ENCODE results near the gene KIAA2026.

DNA sequence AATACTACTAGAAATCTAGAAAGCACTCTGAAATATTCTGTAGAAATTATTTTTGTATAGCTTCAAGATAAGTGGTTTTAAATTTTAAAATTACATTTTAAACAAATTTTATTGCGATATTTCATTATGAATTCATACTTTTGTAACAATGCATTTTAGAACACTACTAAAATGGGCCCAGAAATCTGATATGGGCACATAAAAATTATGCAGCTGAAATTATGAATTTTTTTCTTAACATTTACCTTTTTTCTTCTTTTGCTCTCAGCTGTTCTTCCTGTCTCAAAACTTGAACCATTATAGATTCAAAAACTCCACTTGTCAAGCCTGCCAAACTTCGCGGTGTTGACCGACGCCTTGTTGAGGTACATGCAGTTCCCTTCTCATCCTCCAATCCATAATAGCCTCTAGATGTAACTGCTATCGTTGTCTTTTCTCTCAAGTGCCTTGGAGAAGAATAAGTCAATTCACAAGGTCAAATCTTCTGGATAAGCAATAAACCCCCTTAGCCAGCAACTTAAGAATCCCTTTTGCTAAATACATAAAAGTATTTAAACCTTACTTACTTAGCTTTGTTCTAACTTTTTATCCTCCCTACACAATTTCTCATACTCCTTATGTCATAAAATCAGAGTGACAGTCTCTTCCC, 20.1 kb downstream of the KIAA2026 start:
- RRBS: no CpG with 5 or more reads among the region's 6 CpGs
CAGE:
- cytosol, long polyA plus RNA: no peak
- long polyA plus RNA: no peak
- nucleus, long polyA plus RNA: no peak

GRCh38 chr9:6008180-6008841, at the start of gene KIAA2026:
KIAA2026 (minus strand) TSS chr9:6008482.
- RRBS: 1% methylated on average over 11 of the region's 37 CpGs
CAGE:
- cytosol, long polyA plus RNA: no peak
- long polyA plus RNA: no peak
- nucleus, long polyA plus RNA: no peak

DNA sequence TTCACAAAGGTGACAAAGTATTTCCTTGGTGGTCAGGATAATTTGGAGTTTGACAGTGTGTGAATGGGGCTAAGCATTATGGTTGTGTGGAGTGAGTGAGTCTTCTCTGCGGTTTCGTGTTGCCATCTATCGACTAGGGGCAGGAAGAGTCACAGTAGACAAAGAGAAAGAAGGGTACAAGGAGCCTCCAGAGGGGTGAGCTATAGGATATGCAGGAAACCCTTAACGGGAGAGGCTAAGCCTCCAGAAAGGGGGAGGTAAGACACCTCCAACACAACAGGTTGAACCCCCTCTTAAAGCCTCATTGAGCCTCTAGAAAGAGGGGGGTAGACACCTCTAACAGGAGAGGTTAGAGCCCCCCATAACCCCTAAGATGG, 64.0 kb upstream of the RANBP6 start:
- RRBS: no CpG with 5 or more reads among the region's 4 CpGs
CAGE:
- cytosol, long polyA plus RNA: no peak
- long polyA plus RNA: no peak
- nucleus, long polyA plus RNA: no peak

DNA sequence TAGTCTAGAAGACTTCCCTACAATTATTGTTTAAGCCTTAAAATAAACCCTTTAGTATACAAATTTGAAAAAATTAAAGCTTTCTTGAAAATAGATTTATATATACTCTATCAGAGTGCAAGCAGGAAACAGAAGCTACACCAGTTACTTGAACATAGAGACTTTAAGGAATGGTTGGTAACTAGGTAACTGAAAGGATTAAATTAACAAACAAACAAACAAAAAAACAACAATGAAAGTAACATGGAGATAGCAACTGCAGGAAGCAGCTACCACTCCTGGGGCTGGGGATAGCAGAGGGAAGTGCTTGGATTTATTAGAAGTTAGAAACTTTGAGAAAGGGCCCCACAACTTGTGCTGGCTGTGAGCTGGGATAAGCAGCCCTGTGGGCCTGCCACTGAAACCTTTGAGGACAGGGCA, 91.2 kb upstream of the RANBP6 start:
CAGE:
- cytosol, long polyA plus RNA: no peak
- long polyA plus RNA: no peak
- nucleus, long polyA plus RNA: no peak

DNA sequence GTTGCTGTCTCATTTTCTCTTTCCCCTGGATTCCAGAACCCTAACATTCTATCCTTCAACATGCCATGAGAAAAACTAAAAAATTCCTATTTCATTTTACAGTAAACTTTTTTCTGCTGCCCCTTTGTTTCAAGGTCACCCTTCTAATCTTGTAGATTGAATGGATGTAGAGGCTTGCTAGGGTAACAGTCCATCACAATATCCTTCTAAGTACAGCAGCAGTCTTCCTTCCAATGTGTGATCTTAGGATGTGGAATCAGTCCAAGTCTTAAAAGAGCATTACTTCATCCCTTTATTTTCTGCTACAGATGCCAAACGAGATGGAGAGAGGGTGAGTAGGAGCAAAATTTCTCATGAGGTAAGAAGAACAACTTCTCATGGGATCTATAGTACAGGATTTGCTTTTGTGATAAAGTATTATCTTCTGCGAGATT, 745 bp upstream of the IL33 start:
- RRBS: no CpG with 5 or more reads among the region's 2 CpGs
CAGE:
- cytosol, long polyA plus RNA: no peak
- long polyA plus RNA: no peak
- nucleus, long polyA plus RNA: no peak

- RRBS: no CpG with 5 or more reads among the region's 4 CpGs
CAGE:
- cytosol, long polyA plus RNA: no peak
- long polyA plus RNA: no peak
- nucleus, long polyA plus RNA: no peak
Measured at GRCh38 chr9:6485565-6486274, 72.7 kb downstream of the UHRF2 start.

- RRBS: no CpG with 5 or more reads among the region's 8 CpGs
CAGE:
- cytosol, long polyA plus RNA: no peak
- long polyA plus RNA: no peak
- nucleus, long polyA plus RNA: no peak
Measured at GRCh38 chr9:6605145-6605613, 40.4 kb downstream of the GLDC start.

GRCh38 chr9:6692637-6693253, 47.2 kb upstream of the GLDC start:
- RRBS: no CpG with 5 or more reads among the region's 7 CpGs
CAGE:
- cytosol, long polyA plus RNA: no peak
- long polyA plus RNA: no peak
- nucleus, long polyA plus RNA: no peak

GRCh38 chr9:6827443-6828183, 69.8 kb downstream of the KDM4C start:
- RRBS: no CpG with 5 or more reads among the region's 6 CpGs
CAGE:
- cytosol, long polyA plus RNA: no peak
- long polyA plus RNA: no peak
- nucleus, long polyA plus RNA: no peak

DNA sequence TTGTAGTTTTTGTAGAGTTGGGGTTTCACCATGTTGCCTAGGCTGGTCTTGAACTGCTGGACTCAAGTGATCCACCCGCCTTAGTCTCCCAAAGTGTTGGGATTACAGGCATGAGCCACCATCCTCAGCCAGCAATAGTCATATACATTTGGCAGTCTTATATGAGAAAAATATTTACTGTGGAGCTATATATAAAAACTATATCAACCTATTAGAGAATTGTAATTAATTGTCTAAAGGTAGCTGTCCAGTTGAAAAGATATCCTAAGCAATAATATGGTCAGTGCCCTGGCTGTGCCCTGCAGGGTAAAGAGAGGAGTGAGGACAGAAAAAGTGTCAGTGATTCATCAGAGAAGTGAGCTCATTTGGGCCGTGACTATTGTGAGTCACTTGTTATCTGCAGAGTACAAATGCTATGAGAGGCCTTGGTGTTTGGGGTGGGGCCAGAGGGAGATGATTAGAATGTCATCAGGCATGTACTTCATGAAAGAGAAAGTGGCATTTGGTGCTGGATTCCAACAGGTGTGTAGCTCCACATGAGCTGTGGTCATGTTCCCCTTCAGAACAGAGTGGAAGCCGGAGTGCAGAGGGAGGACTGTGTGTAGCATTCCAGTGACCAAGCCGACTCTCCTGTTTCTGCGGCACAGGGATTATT, 174.0 kb downstream of the KDM4C start:
- RRBS: no CpG with 5 or more reads among the region's 5 CpGs
CAGE:
- cytosol, long polyA plus RNA: no peak
- long polyA plus RNA: no peak
- nucleus, long polyA plus RNA: no peak

GRCh38 chr9:7983467-7984141, 184.0 kb upstream of the DMAC1 start:
- RRBS: no CpG with 5 or more reads among the region's 5 CpGs
CAGE:
- cytosol, long polyA plus RNA: no peak
- long polyA plus RNA: no peak
- nucleus, long polyA plus RNA: no peak

DNA sequence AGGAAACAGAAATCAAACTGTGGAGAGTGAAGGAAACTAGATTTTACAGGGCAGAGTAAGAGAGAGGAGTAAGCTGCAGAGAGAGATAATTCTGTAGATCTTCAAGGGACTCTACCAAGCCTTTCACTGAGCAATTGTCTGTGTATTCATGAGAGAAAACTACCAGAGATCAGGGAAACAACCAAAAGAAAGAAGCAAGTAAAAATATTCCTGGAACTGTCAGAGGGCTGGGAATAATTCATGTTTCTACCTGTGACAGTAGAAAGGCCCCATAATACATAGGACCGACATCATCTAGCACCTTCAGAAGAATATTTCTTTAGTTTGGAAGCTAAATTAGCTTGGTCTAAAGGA, 1084.7 kb downstream of the PTPRD start:
- RRBS: no CpG with 5 or more reads among the region's 1 CpG
CAGE:
- cytosol, long polyA plus RNA: no peak
- long polyA plus RNA: no peak
- nucleus, long polyA plus RNA: no peak

- RRBS: no CpG with 5 or more reads among the region's 2 CpGs
CAGE:
- cytosol, long polyA plus RNA: no peak
- long polyA plus RNA: no peak
- nucleus, long polyA plus RNA: no peak
Measured at GRCh38 chr9:9611967-9612498, 1000.8 kb downstream of the PTPRD start.

- RRBS: no CpG with 5 or more reads among the region's 8 CpGs
CAGE:
- cytosol, long polyA plus RNA: no peak
- long polyA plus RNA: no peak
- nucleus, long polyA plus RNA: no peak
Measured at GRCh38 chr9:13446010-13446780, 166.7 kb upstream of the MPDZ start.

DNA sequence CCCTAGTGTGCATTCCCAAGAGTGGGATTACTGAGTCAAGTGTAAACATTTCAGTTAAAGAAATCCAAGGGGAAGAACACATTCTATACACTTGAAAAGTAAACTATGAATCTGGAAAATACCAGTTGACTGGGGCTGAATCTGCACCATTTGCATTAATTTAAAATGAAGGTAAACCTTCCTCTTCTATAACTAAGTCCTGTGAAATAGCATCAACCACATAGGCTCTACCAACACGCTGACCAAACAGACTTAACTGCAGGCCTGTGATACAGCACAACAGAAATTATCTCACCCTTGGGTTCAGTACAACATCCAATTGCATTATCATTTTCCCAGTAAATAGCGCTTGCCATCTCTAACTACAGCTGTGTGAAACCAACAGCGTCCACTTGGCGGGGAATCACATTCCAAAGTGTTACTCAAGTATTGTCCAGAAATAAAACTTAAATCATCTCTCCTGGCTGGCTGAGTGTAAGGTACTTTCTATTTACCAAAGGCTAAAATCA, 205.4 kb upstream of the MPDZ start:
- RRBS: no CpG with 5 or more reads among the region's 4 CpGs
CAGE:
- cytosol, long polyA plus RNA: no peak
- long polyA plus RNA: no peak
- nucleus, long polyA plus RNA: no peak

GRCh38 chr9:13491940-13492381, 212.5 kb upstream of the MPDZ start:
- RRBS: no CpG with 5 or more reads among the region's 5 CpGs
CAGE:
- cytosol, long polyA plus RNA: no peak
- long polyA plus RNA: no peak
- nucleus, long polyA plus RNA: no peak

DNA sequence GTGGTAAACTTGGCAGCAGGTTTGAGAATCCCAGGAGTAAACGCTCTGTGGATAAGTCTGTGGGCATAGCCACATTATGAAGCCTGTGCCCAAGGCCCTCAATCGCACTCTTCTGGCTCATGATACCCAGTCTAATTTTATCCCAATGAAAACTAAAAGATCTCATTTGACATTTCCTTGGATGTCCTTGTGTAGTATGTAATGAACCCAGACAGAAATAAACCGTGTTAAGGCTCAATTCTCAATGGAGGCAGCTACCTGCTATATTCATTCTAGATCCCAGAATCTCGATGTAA, 372.8 kb upstream of the MPDZ start:
- RRBS: no CpG with 5 or more reads among the region's 4 CpGs
CAGE:
- cytosol, long polyA plus RNA: no peak
- long polyA plus RNA: no peak
- nucleus, long polyA plus RNA: no peak

- RRBS: no CpG with 5 or more reads among the region's 8 CpGs
CAGE:
- cytosol, long polyA plus RNA: no peak
- long polyA plus RNA: no peak
- nucleus, long polyA plus RNA: no peak
Measured at GRCh38 chr9:13841629-13842579, 472.0 kb downstream of the NFIB start.

- RRBS: no CpG with 5 or more reads among the region's 4 CpGs
CAGE:
- cytosol, long polyA plus RNA: no peak
- long polyA plus RNA: no peak
- nucleus, long polyA plus RNA: no peak
Measured at GRCh38 chr9:14243179-14243837, 70.6 kb downstream of the NFIB start.

DNA sequence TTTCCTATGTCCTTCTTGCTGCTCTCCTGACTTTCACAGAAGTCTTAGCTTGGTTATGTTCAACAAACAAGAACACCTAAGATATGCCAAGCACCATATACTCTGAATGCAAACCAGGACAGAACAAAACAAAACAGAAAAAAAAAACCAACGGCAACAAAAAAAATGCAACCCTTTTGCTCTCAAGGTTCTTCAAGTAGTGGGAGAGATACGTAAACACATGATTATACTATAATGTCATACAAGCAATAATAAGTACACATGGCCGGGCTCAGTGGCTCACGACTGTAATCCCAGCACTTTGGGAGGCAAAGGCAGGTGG, 68.7 kb downstream of the NFIB start:
- RRBS: no CpG with 5 or more reads among the region's 4 CpGs
CAGE:
- cytosol, long polyA plus RNA: no peak
- long polyA plus RNA: no peak
- nucleus, long polyA plus RNA: no peak